Thoracic aorta (tissue), 1 donor: ENCODE results near the genes RAD51AP2, GEN1 and KCNS3.

- RAMPAGE, long total RNA = no peak
Observed at GRCh38 chr2:14635180-14635966, 2.9 kb downstream of the LRATD1 start.

GRCh38 chr2:15555543-15556199 lies 5.5 kb downstream of the NBAS start:
- RAMPAGE, long total RNA = no peak

- RAMPAGE, long total RNA = no peak
Observed at GRCh38 chr2:15669692-15669922, 77.9 kb downstream of the DDX1 start.

- RAMPAGE, long total RNA = no peak
Observed at GRCh38 chr2:16069504-16070717, 129.6 kb downstream of the MYCN start.

- RAMPAGE, long total RNA = no peak
Observed at GRCh38 chr2:16507886-16508429, 157.7 kb downstream of the CYRIA start.

GRCh38 chr2:16602985-16604028 lies 62.3 kb downstream of the CYRIA start:
- RAMPAGE, long total RNA = start-site peak on the minus strand at chr2:16603342-16603389, 6 reads

DNA sequence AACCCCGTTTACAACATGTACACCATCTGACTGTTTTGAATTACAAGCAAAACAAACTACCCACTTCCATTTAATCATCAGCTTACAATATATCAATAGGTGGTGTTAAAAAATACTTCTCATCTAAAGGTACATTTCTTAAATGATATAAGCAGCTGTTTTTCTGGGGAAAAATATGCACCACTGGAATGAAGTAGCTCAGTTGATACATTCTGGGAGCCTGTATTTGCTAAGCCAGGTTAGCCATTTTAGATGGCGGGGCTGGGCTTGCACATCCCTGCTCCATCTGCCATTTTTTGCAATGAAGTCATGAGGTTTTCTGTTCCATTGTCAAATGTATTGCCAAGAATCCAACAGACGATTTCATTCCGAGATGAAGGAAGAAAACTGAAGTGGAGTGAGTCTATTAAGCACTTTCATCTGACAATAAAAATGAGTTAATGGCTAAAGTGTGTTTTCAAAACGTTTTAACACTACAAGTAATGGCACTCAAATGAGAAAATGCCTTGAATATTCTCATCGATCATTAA lies 61.1 kb downstream of the CYRIA start:
- RAMPAGE, long total RNA = no peak

- RAMPAGE, long total RNA = no peak
Observed at GRCh38 chr2:16628167-16629108, 37.2 kb downstream of the CYRIA start.

DNA sequence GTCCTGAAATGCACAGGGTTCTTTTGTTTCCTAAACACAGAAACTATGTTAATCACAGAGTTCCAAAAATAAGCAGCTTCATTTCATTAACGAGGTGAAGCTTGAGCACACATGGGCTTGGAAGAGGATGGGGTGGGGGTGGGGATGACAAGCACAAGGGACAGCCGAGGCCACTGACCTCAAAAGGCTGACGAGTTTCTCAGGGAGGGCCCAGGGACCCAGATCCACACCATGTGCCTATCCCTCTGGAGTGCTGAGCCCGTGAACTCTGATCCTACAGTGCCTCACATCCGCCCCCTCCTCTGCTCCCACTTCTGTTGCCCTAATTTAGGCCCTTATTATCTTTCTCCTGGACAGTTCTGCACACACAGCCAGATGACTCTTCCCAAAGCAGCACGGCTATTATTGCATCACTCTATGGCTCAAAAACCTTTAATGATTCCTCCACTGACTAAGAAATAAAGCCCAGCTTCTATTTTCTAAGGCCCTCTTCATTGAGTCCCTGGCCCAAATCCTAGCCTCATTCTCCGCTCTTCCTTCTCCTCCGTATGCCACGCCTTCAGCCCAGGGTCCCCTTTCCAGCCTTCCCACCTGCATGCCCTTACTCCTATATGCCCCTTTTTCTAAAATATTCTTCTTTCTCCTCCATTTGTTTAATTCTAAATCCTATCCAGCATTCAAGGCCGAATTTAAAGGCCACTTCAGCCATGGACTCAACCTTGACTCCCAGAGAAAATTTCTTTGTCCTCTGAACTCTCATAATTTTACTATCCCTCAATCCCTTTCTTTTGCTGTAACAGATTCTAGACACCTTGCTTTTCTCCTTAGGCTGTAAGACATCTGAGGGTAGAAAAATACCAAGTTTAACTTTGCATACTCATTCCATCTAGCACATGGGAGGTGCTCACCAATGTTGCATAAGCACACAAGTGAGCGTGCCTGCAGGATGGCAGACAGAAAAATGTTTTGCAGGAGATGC lies 24.6 kb downstream of the CYRIA start:
- RAMPAGE, long total RNA = start-site peak on the minus strand centred at position 844 of the sequence, 755 bp wide, 10 reads

DNA sequence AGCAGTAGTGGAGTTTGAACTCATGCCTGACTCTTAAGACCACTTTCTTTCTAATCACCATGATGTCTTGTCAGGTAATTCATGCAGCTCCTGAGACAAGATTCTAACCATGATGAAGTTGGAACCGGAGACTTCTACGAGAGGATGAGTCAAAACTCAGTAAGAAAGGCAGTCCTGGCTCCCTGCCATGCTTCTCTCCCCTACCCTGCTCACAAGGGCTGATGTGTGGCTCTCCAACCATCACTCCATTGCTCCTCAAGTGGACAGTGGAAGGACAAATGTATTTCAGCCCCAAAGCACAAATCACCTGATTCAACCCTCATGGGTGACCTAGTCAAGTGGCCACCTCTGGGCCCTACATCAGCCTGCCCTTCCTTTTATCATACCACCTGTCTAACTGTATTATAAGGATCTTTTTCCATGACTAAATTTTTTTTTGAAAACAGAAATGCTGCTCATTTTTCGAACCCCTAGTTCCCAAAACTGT lies 3.1 kb downstream of the CYRIA start:
- RAMPAGE, long total RNA = no peak

GRCh38 chr2:17517736-17519159 lies at the start of gene RAD51AP2:
Gene RAD51AP2, minus strand, starts transcription at chr2:17518440.
- RAMPAGE, long total RNA = no peak

DNA sequence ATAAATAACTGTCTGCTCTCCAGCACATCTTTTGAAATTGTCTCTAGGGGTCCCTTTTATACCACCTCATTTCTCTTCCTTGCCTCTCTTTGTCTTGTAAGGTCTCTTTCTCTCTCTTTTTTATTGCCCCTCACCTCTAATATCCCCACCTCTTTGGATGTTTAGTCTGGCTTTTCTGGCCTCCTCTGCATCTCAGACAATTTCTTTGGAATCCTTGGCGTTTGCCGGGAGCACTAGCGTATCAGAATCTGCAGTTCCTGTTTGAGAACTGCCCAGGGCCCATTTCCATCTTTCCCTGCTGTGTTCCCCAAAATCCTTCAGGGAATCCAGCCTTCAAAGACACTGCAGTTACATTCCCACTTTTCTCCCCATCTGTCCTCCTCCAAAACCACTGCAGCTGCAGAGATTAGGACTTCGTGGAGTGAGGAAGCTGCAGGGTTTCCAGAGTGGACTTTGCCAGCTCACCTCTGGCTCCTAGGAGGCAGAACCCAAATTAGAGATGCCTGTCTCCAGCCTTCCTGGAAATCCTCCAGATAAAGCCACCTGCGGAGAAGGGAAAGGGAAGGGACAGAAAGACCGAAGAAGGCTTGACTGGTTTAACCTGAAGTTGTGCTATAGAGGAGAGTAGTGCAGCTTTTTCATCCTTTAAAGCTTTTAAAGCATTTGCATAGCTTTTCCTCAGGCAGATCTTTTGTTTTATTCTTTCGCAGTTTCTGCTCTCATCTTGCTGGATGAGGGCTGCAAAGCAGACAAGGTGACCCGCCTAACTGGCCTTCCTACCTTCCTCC lies 2.7 kb downstream of the VSNL1 start:
- RAMPAGE, long total RNA = no peak

GRCh38 chr2:17741370-17741811 lies 12.2 kb downstream of the SMC6 start:
- RAMPAGE, long total RNA = no peak

DNA sequence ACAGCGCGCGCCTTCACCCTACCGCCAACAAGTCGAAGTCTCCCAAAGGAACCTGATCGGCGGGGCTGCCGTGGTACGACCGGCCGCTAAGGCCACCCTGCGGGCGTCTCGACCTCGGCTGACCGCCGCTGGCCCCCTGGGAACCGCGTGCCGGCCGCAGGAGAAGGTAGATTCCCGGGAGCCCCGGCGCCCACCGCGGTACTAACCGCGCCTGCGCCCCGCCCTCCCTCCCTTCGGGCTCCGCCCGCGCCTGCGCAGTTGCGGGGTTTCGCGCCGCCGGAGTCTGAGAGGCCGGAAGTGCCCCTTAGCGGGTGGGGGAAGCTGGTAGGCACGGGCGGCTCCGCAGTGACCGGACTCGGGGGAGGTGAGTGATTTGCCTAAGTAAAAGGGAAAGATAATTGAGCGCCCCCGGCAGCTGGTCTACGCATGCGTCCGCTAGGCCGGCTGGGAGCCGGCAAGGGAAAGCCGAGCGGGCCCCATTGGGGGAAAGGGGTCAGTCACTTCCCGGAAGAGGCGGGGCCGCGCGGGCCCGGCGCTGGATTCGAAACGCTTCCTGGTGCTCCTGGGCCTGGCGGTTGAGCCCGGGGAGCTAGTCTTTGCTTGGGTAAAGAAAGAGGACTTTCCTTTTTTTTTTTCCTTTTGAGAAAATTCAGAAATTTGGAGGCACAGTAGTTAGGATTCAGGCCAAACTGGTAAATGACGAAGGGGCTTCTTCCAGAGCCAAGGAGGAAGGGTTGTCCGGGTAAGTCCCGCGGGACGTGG lies at the start of gene GEN1:
TSS of gene GEN1 (plus strand) at position 535 of the 762 bp plus-strand sequence.
- RAMPAGE, long total RNA = start-site peak on the minus strand centred at position 203 of the sequence, 36 bp wide, 105 reads

- RAMPAGE, long total RNA = no peak
Observed at GRCh38 chr2:17830515-17830967, 14.3 kb downstream of the MSGN1 start.

GRCh38 chr2:17878440-17878737 lies at the start of gene KCNS3:
Gene KCNS3, plus strand, starts transcription at chr2:17878667.
- RAMPAGE, long total RNA = no peak

DNA sequence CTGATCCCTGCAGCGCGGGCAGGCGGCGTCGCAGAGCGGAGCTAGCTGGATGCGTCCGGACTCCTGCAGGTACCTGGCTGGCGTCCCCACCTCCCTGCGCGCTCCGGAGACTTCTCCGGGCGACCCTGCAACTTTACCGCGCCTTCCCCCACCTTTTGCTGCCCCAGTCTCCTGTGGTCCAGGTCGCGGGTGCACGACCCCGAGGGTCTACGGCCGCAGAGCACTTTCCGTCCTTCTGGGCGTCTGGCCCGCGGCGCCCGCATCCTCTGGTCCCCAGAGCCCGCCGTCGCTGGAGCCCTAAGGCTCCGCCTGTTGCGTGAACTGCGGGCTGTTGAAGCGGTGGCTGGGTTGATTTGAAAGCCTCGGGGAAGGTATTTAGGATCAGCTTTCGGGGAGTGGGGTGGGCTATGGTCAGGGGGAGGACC lies 283 bp downstream of the KCNS3 start:
- RAMPAGE, long total RNA = no peak

DNA sequence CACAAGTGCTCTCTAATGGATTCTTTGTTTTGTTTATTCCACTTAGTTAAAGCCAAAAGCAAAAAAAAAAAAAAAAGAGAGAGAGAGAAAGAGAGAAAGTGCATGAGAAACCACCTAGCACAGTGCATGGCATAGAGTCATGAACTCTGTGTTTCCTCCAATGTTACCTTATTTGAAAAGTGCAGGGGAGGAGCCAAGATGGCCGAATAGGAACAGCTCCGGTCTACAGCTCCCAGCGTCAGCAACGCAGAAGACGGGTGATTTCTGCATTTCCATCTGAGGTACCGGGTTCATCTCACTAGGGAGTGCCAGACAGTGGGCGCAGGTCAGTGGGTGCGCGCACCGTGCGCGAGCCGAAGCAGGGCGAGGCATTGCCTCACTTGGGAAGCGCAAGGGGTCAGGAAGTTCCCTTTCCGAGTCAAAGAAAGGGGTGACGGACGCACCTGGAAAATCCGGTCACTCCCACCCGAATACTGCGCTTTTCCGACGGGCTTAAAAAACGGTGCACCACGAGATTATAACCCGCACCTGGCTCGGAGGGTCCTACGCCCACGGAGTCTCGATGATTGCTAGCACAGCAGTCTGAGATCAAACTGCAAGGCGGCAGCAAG lies 52.7 kb downstream of the OSR1 start:
- RAMPAGE, long total RNA = no peak

GRCh38 chr2:19336802-19337568 lies 21.4 kb downstream of the OSR1 start:
- RAMPAGE, long total RNA = no peak

GRCh38 chr2:19540610-19541235 lies 182.3 kb upstream of the OSR1 start:
- RAMPAGE, long total RNA = no peak